Cerebellum (tissue), 5 donors: ENCODE data around the gene FGFBP1.

- PRO-cap, 3 experiments: no peak in any of the 3 experiments
- RAMPAGE, long total RNA: no peak
These were observed 8.2 kb downstream of the HS3ST1 start for GRCh38 chr4:11420351-11420976.

GRCh38 chr4:11423559-11424657 is 4.8 kb downstream of the HS3ST1 start:
- PRO-cap, 3 experiments: no peak in any of the 3 experiments
- RAMPAGE, long total RNA: no peak

GRCh38 chr4:11543473-11544352 is 115.0 kb upstream of the HS3ST1 start:
- PRO-cap, 3 experiments: no peak in any of the 3 experiments
- RAMPAGE, long total RNA: no peak

DNA sequence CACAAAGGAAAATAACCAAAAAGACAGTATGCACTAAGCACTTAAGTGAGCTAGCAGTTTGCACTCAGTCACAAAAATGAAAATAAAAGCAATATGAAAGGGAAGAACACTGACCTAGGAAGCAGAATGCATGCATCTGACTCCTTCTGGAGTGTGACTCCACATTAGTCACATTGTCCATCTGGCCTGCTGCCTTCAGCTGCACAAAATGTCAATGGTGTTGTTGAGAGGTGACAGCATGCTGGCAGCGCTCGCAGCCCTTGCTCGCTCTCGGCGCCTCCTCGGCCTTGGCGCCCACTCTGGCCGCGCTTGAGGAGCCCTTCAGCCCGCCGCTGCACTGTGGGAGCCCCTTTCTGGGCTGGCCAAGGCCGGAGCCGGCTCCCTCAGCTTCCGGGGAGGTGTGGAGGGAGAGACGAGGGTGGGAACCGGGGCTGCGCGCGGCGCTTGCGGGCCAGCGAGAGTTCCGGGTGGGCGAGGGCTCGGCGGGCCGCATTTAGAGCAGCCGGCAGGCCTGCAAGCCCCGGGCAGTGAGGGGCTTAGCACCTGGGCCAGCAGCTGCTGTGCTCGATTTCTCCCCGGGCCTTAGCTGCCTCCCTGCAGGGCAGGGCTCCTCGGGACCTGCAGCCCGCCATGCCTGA is 874.8 kb downstream of the RAB28 start:
- PRO-cap, 3 experiments: no peak in any of the 3 experiments
- RAMPAGE, long total RNA: no peak

DNA sequence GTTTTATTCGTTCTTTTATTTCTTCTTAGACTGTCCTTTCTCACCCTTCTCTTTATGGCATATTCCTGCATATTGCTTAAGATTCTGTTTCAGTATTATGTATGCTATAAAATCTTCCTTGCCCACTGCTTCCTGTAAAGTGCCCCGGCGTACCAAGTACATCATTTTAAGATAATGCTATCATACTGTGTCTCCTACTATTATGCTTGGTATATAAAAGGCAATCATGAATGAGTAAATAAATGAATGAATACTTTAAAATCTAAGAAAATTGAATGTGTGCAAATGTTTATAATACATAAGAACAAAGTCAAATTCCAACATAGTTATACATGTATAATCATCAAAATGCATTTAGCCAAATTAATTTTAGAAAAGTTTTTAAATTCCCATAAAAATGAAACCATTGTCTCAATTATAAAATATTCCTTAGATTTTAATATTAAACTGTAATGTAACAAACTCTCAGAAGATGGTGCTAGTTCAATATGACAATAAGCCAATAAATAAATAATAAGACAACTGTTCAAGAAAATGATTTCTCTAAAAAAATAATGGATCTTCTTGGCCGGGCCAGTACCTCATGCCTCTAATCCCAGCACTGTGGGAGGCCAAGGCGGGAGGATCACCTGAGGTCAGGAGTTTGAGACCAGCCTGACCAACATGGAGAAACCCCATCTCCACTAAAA is 80.5 kb downstream of the RAB28 start:
- PRO-cap, 3 experiments: no peak in any of the 3 experiments
- RAMPAGE, long total RNA: no peak

DNA sequence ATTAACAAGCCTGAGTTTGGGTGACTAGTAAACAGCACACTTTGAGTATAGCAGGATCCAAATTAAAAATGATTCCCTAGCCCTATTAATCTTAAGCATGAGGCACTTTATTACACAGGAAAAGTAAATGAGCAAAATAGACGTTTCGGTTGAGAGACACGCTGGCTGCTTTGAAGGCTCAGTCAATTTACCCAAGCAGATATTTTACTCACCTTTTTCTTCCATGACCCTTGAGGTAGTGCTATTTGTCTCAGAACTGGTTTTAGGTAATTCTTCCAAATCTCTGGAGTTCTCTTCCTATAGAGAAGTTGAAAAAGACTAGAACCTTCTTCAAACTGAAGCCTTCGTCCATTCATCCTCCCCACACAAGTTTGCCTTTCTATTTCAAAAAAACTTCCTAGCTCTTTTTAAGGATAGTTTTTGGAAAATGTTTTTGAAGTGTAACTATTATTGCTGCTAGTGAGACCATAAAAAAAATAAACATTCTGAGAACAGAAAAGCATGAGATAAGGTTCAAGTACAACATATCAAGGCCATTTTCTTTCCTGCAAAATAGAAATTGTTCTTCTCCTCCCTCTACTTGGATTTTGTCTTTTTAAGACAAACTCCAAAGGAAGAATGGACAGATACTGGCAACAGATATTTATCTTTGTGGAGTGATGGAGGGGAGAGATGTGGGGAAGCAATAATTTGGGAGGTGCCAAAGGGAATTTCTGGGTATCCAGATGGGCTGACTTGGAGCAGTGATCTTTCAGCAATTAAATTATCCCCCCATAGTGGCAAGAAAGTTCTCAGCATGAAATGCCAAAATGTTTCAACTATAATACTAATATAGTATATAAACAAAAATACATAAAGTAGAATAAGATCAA is 38.4 kb upstream of the NKX3-2 start:
- PRO-cap, 3 experiments: no peak in any of the 3 experiments
- RAMPAGE, long total RNA: no peak

DNA sequence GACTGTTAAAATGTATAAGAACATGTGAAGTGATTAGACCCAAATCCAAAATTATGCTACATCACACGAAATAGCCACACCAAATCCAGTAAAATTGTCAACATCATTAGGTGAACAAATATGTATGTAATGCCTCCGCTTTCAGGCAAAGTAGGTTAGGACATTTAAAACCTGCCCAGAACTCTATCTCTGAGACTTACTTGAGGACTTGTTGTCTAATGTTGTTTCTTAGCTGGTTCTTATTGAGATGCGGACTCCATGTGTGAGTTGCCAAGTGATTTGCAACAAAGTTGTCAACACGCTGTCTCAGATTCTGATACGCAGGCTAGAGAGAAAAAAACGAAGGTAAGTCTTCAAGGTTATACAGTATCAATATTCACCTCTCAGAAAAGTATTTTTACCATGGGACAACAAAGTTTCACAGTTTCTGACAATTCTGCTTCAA is 7.8 kb downstream of the BOD1L1 start:
- PRO-cap, 3 experiments: no peak in any of the 3 experiments
- RAMPAGE, long total RNA: no peak

DNA sequence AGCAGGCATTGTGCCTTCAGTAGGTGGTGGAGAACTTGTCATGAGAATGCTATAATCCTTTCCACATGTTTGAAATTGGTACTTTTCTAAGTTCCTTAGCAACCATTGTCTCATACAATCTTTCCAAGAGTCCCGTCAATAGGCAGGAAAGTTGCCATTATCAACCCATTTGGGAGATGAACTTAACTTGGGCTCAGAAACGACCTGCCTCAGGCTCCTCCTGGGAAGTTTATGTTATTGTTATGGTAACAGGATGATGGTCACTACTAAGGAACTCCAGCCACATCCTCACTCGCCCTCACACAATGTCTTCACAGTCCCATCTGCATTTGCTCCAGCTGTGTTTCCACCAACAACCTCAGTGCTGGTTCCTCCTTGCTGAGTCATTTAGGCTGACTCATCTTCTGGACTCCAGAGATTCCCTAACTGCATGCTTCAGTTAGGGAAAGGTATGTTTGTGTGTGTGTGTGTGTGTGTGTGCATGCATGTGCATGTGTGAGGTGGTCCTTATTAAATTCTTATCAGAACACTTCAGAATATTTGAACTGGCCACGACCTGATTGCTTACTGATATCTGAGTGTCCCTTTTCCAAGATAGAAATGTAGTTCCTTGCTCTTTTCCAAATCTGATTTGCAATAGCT is 293.4 kb upstream of the BOD1L1 start:
- PRO-cap, 3 experiments: no peak in any of the 3 experiments
- RAMPAGE, long total RNA: no peak

- PRO-cap, 3 experiments: peak in 2 of 3 experiments; most common plus-strand start chr4:15003500 (in 1); most common minus-strand start chr4:15003417 (in 2)
- RAMPAGE, long total RNA: no peak
These were observed 1.1 kb downstream of the CPEB2 start for GRCh38 chr4:15003304-15003897.

- PRO-cap, 3 experiments: no peak in any of the 3 experiments
- RAMPAGE, long total RNA: no peak
These were observed 5.7 kb downstream of the CPEB2 start for GRCh38 chr4:15007841-15008489.

GRCh38 chr4:15077789-15078441 is 75.6 kb downstream of the CPEB2 start:
- PRO-cap, 3 experiments: no peak in any of the 3 experiments
- RAMPAGE, long total RNA: no peak

GRCh38 chr4:15149511-15150330 is 147.4 kb downstream of the CPEB2 start:
- PRO-cap, 3 experiments: peak in 1 of 3 experiments; most common plus-strand start chr4:15150051 (in 1); most common minus-strand start chr4:15150002 (in 1)
- RAMPAGE, long total RNA: no peak

GRCh38 chr4:15167724-15168187 is 165.5 kb downstream of the CPEB2 start:
- PRO-cap, 3 experiments: no peak in any of the 3 experiments
- RAMPAGE, long total RNA: no peak

DNA sequence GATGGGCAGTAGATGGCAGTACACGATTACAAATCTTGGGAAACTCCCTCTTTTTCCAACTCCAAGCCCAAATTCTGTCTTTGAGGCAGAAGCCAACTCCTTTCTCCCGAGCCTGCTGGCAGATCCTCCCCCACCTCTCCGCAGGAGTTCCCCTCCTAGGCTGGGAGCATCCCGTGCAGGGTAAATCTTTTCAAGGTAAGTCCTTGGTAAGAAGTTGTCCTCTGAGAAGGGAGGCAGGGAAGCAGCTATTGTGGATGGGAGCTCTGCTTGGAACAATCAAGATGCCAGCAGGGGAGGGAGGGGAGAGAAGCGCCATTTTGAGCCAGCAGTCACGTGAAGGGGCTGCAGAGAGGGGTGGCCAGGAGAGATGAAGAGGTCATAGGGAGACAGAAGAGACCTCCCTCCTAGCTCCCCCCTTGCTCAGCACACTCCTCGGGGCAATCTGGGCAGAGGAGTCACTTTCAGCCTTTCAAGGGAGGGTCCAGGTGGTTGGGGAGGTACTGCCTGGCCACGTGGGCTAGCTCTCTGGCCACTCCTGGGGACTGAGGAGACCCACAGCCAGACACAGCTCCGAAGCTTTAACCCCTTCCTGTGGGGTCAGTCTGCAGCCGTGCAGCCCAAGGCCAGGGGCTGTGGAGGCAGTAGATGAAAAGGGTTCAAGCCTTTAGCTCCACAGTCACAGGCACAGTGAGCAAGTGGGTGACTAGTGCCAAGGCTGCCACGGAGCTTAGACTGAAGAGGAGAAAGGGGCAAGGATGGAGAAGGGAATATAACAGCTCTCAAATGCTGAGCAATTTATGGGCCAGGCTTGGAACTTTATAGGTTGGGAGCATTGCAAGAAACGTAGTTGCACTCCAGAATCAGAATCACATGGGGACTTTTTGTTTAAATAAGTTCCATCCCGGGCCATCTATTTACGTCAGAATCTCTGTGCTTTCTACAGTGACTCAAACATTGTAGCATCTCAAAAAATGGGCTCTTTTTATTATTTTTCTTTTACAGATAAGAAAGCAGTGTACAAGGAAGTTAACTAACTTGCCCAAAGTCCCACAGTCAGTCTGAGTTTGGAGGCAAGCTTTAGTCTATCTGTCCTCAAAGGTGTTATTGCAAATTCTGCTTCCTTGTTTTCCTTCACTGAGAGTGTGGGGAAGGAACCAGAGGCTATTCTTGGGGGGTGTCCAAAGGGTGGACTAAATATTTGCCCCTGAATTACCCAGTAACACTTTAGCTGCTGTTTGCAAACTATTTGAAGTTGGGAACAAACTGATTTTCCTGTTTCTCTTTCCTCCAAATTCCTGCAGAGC is 9.9 kb downstream of the CC2D2A start:
- PRO-cap, 3 experiments: peak in 2 of 3 experiments; most common plus-strand start position 88 of the sequence (in 1); most common minus-strand start position 444 of the sequence (in 2)
- RAMPAGE, long total RNA: no peak

GRCh38 chr4:15665804-15666281 is 10.7 kb upstream of the FBXL5 start:
- PRO-cap, 3 experiments: peak in 1 of 3 experiments; most common minus-strand start chr4:15665882 (in 1)
- RAMPAGE, long total RNA: no peak

GRCh38 chr4:15779363-15779698 is 1.2 kb downstream of the CD38 start:
- PRO-cap, 3 experiments: no peak in any of the 3 experiments
- RAMPAGE, long total RNA: no peak

DNA sequence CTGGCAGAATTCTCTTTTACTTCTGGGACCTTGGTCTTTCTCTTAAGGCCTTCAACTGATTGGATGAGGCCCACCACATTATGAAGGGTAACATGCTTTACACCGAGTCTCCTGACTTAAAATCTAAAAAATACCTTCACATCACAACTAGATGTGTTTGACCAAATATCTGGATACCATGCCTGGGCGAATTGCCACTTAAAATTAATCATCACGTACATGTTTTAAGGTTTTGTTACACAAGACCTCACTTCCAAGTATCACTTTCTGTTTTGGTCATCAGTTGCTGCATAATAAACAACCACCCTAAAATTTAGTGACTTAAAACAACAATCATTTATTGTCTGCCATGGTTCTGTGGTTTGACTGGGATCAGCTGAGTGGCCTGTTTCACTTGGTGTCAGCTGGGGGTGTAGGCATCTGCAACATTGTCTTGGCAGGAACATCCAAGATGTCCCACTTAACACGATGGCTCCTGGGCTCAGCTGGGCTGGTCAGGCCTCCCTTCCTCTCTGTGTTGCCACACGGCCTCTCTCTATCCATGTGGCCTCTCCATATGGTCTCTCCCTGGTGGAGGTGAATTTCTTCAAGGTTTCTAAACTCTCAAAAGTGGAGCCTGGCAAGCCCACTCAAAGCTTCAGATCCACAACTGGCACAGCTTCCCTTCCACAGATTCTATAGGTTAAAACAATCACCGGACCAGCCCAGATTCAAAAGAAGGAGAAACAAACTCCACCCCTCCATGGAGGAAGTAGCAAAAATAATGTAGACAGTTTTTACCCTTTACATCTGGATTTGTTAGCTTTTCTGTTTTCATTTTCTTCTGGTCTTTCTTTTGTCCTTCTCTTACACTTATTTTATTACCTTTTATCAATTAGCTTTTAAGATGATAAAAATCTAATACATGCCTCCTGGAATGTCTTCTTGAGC is 3.7 kb downstream of the CD38 start:
- PRO-cap, 3 experiments: no peak in any of the 3 experiments
- RAMPAGE, long total RNA: no peak

GRCh38 chr4:15893812-15894448 is 44.6 kb downstream of the FGFBP1 start:
- PRO-cap, 3 experiments: no peak in any of the 3 experiments
- RAMPAGE, long total RNA: no peak

- PRO-cap, 3 experiments: no peak in any of the 3 experiments
- RAMPAGE, long total RNA: no peak
These were observed at the start of gene FGFBP1 for GRCh38 chr4:15938130-15938815. TSS of gene FGFBP1 (minus strand) at chr4:15938740.

- PRO-cap, 3 experiments: no peak in any of the 3 experiments
- RAMPAGE, long total RNA: no peak
These were observed 26.7 kb downstream of the PROM1 start for GRCh38 chr4:16057119-16057439.